Cardiac muscle cell (in vitro differentiated cells and primary cell): ENCODE measurements around a stretch of chr4.

- RAMPAGE, long total RNA = no peak
- RRBS = 4% methylated on average over 6 of the region's 26 CpGs
Observed at GRCh38 chr4:13531128-13531690, 13.1 kb downstream of the NKX3-2 start.

GRCh38 chr4:13582440-13583311 is 38.4 kb upstream of the NKX3-2 start:
- RAMPAGE, long total RNA = no peak
- RRBS = no CpG with 5 or more reads among the region's 4 CpGs

DNA sequence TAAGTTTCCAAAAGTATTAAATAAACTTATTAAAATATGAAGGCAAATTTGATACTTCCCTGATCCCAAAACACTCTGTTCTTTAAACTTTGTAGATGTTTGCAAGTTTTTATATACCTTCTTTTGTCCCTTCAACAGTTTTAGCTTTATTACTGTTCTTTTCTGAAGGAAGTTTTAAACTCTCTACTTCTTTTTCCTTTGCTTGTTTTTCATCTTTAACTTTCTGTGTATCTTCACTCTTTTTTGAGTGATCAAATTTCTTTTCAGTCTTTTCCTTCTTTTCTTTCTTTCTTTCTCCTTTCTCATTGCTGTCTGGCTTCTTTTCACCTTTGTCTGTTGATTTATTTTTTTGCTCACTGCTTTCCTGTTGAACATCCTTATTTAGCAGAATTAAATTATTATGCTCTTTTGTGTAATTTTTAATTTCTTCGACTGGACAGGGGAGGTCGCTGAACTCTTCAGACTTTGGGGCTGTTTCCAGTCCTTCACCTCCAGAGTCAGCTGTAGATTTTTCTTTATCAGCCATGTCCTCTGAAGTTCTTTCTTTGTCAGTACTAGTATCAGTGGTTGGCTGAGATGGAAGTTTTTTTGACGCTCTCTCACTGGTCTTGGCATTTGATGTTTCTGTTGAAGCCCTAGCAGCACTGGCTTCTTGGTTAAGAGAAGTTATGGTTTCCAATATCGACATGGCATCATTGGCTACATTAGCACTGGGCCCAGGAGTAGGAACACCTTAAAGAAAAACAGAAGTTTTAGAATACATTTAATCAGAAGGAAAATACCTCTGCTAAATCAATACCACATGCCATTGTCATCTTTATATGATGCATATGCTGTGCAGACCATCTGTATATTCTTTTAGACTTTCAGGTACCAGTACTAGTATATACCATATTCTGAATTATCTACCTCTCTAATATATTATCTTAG is 13.2 kb downstream of the BOD1L1 start:
- RAMPAGE, long total RNA = no peak
- RRBS = no CpG with 5 or more reads among the region's 4 CpGs

DNA sequence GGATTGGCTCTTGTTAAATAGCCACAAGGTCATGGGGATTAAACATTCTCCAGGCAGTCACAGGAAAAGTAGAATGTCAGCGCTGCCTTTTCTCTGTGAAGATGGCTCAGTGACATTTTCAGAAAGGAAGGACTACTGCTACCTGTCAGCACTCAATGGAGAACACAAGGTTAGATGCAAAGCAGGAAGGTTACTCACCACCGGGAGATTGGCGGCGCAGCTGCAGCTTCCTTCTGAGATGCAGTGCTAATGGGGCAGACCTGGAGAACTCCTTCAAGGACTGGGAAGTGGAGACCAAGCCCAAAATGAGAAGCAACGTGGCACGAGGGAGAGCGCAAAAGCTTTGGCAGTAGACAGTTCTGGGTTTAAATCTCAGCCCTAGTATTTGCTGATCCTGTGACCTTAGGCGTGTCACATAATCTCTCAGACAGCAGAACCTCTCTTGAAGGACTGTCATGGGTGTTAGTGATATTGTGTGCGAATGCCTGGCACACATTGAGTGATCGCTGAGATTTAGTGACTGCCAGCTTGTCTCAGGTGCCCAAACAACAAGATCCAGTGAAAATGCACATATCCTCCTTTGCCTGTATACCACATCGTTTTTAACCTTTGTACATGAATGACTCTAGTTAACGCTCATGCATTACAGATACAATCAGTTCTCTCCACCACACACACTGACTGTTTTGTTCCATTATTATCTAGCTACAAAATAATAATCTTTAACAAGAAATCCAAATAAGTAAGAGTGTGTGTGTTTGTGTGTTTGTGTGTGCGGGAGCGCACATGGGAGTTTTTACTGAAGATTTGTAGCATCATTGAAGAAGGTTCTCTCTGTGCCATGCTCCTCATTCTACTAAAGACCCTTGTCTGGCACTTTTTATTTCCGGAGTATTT is 213.3 kb upstream of the BOD1L1 start:
- RAMPAGE, long total RNA = no peak
- RRBS = no CpG with 5 or more reads among the region's 15 CpGs

DNA sequence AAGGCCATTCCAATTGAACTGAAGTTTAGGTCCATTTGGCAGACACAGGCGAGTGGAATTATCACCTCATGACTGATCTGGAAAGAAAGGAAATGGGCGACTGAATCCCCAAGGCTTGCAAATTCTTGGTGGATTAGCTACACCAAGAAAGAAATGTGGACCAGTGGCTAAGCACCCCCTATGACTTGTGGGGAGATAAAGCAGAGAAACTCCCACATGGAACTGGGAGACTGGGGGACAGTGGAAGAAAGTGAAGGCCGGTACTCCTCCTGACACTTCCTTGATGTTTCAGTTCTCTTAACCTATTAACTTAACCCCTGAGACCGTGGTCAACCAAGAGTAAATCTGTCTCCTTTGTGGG is 402.9 kb upstream of the BOD1L1 start:
- RAMPAGE, long total RNA = no peak
- RRBS = no CpG with 5 or more reads among the region's 4 CpGs

- RAMPAGE, long total RNA = no peak
- RRBS = no CpG with 5 or more reads among the region's 3 CpGs
Observed at GRCh38 chr4:14165532-14166127, 538.1 kb upstream of the BOD1L1 start.

GRCh38 chr4:14824388-14824587 is 178.0 kb upstream of the CPEB2 start:
- RAMPAGE, long total RNA = no peak
- RRBS = no CpG with 5 or more reads among the region's 3 CpGs

- RAMPAGE, long total RNA = no peak
- RRBS = no CpG with 5 or more reads among the region's 2 CpGs
Observed at GRCh38 chr4:15116340-15117197, 114.3 kb downstream of the CPEB2 start.

- RAMPAGE, long total RNA = no peak
- RRBS = no CpG with 5 or more reads among the region's 3 CpGs
Observed at GRCh38 chr4:15146054-15146412, 143.8 kb downstream of the CPEB2 start.

GRCh38 chr4:15374014-15375145 is 53.5 kb upstream of the C1QTNF7 start:
- RAMPAGE, long total RNA = no peak
- RRBS = no CpG with 5 or more reads among the region's 27 CpGs

DNA sequence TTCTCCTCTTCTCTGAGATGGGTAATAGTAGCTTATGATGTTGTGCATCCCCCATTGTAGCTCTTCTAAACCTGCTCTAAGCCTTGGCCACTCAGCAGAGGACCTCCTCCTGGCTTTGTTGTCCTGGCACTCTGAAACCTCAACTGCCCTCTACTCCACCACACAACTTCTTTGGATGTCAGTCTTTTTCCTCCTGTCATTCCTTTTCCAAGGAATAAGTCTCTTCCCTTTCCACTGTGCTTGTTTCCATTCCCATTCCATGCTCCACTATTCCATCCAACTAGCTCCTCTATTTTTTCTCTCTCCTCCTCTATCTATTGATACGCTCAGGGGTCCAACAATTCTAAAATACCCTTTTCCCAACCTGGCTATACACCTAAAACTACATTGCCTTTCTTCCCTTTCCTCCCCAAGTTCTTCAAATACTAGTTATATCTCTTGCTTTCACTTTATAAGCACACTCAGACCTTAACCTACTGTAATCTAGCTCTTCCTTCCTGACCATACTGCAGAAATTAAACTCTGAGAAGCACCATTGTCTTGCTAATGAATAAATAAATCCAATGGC is 63.2 kb downstream of the FBXL5 start:
- RAMPAGE, long total RNA = no peak
- RRBS = no CpG with 5 or more reads among the region's 1 CpG

DNA sequence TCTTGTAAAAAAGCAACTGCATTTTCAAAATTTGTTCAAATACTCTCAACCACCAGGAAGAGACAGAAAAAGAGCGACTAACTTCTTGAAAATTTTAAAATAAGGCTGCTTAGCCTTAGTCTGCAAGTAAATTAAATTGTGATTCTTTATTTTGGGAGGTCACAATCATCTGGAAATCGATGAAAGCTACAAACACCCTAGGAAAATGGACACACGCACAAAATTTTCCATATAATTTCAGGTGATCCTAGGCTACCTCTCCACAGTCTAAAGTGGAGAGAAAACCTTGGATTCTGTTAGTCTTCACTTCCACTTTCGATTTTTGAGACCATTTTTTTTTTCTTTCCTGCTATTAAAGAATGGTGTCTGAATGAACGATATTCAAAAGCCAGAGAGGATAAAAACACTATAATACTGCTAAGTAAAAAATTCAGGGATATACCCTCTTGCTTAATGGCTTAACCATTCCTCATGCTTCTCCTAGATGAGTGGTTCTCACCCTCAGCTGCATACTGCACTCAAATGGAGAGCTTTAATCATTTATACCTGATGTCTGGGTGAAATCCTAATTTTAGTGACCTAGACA is 1.8 kb downstream of the FBXL5 start:
- RAMPAGE, long total RNA = no peak
- RRBS = no CpG with 5 or more reads among the region's 5 CpGs

- RAMPAGE, long total RNA = no peak
- RRBS = no CpG with 5 or more reads among the region's 3 CpGs
Observed at GRCh38 chr4:15677384-15678278, 4.0 kb upstream of the FAM200B start.

- RAMPAGE, long total RNA = no peak
- RRBS = no CpG with 5 or more reads among the region's 1 CpG
Observed at GRCh38 chr4:15682389-15682612, 674 bp downstream of the FAM200B start.

DNA sequence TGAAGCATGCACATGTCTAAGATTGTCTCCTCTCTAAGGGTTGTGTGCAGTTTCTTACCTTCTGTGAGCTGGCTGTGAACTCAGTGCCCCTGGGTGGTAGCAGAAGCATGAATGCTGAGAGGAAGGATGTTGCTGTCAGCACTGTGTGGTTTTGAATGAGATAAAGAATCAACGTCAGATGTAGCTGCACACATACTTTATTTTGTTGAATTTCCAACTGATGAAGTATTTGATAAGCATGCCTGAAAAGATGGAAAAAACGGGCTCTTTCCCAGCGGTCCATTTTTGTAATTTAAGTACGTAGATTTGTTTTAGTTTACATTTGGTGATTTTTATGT is 23.8 kb upstream of the CD38 start:
- RAMPAGE, long total RNA = no peak
- RRBS = no CpG with 5 or more reads among the region's 4 CpGs

- RAMPAGE, long total RNA = no peak
- RRBS = no CpG with 5 or more reads among the region's 2 CpGs
Observed at GRCh38 chr4:15840509-15840861, 62.4 kb downstream of the CD38 start.

DNA sequence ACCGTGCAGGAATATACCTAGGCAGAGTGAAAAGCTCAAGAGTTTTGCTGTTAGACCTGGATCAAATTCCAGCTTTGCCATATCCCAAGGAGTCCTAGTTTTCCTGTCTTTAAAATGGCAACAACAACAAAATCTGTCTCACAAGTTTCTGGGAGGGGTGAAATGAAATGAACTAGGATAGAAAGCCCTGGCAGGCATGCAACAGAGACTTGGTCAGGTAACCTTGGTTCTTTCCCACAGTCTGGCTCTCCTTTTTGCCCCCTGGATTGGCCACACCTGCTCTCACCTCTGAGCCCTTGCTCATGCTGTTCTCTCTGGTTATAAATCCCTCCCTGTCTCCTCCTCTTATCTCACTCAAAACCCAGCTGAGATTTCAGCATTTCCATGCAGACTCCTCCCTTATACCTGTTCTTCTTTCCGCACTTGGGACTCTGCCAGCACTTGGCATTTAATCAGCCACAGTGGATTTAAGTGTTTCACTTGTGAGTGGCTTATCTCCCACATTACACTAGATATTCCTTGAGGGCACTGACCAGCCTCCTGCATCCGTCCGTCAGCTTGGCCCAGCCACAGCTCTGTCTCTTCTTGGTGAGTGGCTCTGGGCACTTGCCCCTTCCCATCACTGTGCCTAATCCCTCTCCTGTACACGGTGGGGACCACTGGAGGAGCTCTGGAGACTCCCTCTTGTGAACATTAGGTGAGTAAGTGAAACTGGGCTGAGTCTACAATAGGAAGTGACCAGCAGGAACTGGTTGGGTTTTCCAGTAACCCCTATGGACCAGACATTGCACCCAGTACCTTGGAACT is 20.1 kb downstream of the FGFBP1 start:
- RAMPAGE, long total RNA = no peak
- RRBS = no CpG with 5 or more reads among the region's 5 CpGs

- RAMPAGE, long total RNA = no peak
- RRBS = no CpG with 5 or more reads among the region's 1 CpG
Observed at GRCh38 chr4:15921311-15921701, 17.2 kb downstream of the FGFBP1 start.

DNA sequence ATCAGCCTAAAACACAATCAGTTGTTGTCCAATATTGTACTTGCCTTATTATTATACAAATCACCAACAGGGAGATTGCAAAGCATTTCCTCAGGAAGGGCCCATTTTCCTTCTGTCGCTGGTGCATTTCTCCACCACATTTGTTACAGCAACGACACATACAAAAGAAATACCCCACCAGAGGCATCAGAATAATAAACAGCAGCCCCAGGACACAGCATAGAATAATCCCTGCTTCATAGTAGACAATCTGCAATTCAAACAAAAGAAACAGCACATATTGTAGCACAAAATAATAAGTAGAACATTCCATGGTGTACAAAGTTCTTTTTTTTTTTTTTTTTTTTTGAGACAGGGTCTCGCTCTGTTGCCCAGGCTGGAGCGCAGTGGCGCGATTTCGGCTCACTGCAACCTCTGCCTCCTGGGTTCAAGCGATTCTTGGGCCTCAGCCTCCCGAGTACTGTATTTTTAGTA is 50.5 kb downstream of the PROM1 start:
- RAMPAGE, long total RNA = no peak
- RRBS = no CpG with 5 or more reads among the region's 9 CpGs

GRCh38 chr4:16116006-16116408 is 32.2 kb upstream of the PROM1 start:
- RAMPAGE, long total RNA = no peak
- RRBS = no CpG with 5 or more reads among the region's 7 CpGs